Subcutaneous adipose tissue (tissue), 3 donors: ENCODE measurements around a stretch of chr7.

DNA sequence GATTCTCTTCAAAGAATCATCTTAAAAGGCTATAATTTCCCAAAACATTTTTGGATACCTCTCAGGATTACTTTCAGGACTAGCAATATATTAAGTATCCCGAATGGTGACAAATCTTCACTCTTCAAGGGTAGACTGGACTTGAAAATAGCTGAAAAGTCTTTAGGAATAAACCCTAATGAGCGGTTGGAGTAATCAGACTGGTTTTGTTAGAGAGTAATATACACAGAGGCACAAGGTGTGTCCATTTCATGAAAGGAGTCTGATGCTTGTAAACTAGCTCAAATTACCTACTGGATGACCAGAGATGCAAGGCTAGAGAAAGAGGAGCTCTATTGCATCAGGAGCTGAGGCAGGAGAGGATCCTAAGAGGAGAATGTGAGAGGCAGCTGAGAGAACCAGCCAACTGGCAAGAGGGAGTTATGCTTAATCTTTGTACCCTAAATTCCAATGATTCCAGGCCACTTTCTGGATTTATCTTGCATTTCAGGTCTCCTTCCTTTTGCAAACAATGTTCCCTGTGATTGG, 57.7 kb upstream of the PTPN12 start:
- PRO-cap = no peak
- RAMPAGE, long total RNA, 3 experiments = no peak in any of the 3 experiments

GRCh38 chr7:77653592-77654125, 42.6 kb upstream of the RSBN1L start:
- PRO-cap = no peak
- RAMPAGE, long total RNA, 3 experiments = no peak in any of the 3 experiments

- PRO-cap = no peak
- RAMPAGE, long total RNA, 3 experiments = no peak in any of the 3 experiments
These were observed 11.1 kb upstream of the RSBN1L start for GRCh38 chr7:77684866-77685760.

- PRO-cap = no peak
- RAMPAGE, long total RNA, 3 experiments = no peak in any of the 3 experiments
These were observed 15.0 kb downstream of the RSBN1L start for GRCh38 chr7:77711211-77711680.

GRCh38 chr7:77931888-77932556, 133.8 kb upstream of the TMEM60 start:
- PRO-cap = no peak
- RAMPAGE, long total RNA, 3 experiments = no peak in any of the 3 experiments

DNA sequence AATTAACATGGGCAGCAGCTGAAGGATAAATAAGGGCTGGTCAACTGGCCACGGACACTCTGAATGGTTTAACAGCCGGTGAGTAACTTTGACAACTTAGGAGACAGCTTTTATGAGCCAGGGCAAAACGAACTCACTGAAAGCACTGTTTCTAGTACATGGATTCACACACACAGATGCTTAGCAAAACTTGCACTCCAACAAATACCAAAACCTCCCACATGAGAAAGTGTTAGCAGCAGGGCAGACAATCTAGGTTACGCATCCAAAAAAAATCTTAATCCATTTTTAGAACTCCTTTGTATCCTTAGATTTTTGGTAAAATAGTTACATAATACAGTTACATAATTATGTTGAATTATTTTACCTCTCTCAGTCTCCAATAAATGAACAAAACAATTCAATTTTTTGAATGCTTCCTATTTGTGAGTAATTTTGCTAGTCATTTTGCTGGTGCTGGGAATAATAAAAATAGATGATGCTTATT, 486.8 kb upstream of the TMEM60 start:
- PRO-cap = no peak
- RAMPAGE, long total RNA, 3 experiments = no peak in any of the 3 experiments

GRCh38 chr7:78558650-78559091, 760.4 kb upstream of the TMEM60 start:
- PRO-cap = unidirectional peak, minus-strand start at chr7:78558849
- RAMPAGE, long total RNA, 3 experiments = no peak in any of the 3 experiments

DNA sequence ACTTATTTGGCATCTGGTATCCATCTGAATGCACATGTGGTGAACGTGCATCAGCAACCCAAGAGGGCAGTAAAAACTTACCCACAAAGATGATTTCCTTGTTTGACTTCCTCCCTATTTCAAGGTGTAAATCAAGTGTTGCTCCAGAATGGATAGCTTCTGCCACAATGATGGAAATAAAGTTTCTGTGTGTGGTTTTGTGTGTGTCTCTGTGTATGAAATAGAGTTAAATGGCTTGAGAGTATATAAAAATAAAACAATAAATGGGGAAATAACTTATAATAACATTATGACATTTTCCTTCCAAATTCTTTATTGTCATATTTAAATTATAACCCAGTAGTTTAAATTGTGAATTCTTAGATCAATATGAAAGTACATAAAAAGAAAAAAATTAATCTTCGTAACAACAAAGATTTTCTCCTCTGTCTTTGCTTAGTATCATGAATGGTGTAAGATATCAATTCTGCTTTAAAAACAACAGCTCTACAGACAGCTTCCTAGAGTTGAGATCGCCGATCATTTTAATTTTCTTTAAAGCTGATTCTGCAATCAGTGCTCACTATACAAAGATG, 500.1 kb downstream of the MAGI2 start:
- PRO-cap = no peak
- RAMPAGE, long total RNA, 3 experiments = no peak in any of the 3 experiments

DNA sequence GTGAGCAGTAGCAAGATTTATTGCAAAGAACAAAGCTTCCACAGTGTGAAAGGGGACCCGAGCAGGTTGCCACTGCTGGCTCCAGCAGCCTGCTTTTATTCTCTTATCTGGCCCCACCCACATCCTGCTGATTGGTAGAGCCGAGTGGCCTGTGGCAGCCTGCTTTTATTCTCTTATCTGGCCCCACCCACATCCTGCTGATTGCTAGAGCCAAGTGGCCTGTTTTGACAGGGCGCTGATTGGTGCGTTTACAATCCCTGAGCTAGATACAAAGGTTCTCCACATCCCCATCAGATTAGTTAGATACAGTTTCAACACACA, 157.9 kb upstream of the GNAI1 start:
- PRO-cap = no peak
- RAMPAGE, long total RNA, 3 experiments = no peak in any of the 3 experiments

DNA sequence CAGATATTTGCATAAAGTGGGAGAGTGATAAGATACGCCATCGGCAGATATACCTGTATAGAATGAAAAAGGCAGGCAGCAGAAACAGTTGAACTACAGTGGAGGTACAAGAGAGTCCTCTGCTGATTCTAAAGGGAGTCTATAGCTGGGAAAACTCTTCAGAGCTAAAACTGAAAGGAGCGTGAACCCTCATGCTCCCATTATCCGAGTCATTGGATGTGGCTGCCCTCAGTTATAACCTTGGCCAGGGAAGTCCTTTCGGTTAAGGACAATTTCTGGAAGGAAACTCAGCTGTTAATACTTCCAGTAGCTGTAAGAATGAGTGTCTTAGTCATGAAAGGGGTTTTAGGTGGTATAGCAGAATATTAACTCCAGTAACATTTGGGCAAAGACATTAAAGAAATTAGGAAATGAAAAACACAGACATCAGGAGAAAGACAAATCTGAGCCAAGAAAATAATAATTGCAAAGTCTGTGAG, 14.6 kb upstream of the GNAT3 start:
- PRO-cap = no peak
- RAMPAGE, long total RNA, 3 experiments = no peak in any of the 3 experiments

- PRO-cap = bidirectional peak, plus-strand start at chr7:80643059, minus-strand start at chr7:80643036
- RAMPAGE, long total RNA, 3 experiments = no peak in any of the 3 experiments
These were observed 4.5 kb downstream of the CD36 start for GRCh38 chr7:80642900-80643472.

GRCh38 chr7:81478181-81479321, 291.3 kb downstream of the HGF start:
- PRO-cap = no peak
- RAMPAGE, long total RNA, 3 experiments = no peak in any of the 3 experiments

DNA sequence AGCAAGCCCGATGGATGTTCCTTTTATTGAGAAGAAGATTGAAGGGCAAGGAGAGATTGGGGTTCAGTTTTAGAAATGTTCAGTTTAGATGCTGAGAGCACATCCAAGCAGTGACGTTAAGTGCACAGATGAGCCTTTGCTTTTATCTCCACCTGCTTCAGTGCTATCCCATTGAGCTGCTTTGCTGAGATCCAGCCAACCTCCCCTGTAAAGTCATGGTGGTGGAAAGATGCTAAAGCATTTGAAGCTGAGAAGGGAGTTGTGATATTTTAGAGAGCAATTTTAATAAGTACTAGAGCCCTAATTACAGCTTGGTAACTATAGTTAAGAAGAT, 76.5 kb downstream of the HGF start:
- PRO-cap = unidirectional peak, plus-strand start at position 216 of the sequence
- RAMPAGE, long total RNA, 3 experiments = no peak in any of the 3 experiments

DNA sequence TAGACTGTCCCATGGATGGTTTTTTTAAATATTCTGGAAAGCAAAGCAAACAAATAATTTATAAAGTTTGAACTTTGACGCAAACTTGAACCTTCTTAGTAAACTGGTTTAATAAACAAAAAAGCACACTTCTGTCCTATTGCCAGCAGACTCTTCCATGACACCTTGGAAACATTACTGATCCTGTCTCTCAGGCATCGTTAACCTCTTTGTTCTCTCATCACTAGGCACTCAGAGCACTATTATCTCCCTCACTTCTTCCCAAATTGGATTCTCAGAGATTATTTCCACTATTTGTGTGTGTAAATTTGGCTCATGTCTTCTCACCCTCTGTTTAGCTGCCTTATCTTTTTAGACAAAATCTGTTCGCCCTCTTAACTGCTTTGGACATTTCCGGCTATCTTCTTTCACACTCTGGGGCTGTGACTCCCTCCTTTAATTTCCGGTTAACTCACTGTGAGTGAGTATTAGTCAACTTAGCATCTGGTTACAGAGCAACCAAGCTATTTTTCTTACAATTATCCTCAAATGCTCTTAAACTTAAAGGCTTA, 177.4 kb upstream of the SEMA3A start:
- PRO-cap = no peak
- RAMPAGE, long total RNA, 3 experiments = no peak in any of the 3 experiments

DNA sequence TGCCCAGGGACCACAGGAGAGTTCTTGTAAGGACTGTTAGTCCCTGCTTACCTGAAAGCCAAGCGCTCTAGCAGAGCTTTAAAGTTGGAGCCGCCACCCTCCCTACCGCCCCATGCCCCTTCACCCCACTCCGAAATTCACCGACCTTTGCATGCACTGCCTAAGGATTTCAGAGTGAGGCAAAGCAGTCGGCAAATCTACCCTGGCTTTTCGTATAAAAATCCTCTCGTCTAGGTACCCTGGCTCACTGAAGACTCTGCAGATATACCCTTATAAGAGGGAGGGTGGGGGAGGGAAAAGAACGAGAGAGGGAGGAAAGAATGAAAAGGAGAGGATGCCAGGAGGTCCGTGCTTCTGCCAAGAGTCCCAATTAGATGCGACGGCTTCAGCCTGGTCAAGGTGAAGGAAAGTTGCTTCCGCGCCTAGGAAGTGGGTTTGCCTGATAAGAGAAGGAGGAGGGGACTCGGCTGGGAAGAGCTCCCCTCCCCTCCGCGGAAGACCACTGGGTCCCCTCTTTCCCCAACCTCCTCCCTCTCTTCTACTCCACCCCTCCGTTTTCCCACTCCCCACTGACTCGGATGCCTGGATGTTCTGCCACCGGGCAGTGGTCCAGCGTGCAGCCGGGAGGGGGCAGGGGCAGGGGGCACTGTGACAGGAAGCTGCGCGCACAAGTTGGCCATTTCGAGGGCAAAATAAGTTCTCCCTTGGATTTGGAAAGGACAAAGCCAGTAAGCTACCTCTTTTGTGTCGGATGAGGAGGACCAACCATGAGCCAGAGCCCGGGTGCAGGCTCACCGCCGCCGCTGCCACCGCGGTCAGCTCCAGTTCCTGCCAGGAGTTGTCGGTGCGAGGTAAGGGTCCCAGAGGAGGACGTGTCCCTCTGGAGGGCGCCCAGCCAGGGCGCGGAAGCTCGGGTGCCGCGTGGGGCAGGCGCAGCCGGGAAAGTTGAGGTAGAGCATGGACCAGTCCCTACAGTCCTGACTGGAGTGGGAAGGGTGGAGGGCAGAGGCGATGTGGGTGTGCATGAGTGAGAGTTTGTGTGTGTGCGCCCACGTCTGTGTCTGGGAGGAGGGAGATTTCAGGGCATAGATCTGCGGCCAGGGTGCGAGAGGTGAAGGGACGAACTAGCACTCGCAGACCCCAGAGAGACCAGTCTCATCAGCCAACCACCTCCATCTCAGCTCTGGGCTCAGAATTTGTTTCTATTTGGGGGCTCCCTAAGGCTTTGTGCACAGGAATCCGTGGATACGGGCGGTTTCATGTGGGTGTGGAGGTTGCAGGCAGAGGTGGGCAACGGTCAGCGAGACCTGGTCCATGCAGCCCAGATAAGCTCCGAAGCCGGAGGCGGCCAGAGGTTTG, 792 bp downstream of the GRM3 start:
- PRO-cap = no peak
- RAMPAGE, long total RNA, 3 experiments = no peak in any of the 3 experiments

DNA sequence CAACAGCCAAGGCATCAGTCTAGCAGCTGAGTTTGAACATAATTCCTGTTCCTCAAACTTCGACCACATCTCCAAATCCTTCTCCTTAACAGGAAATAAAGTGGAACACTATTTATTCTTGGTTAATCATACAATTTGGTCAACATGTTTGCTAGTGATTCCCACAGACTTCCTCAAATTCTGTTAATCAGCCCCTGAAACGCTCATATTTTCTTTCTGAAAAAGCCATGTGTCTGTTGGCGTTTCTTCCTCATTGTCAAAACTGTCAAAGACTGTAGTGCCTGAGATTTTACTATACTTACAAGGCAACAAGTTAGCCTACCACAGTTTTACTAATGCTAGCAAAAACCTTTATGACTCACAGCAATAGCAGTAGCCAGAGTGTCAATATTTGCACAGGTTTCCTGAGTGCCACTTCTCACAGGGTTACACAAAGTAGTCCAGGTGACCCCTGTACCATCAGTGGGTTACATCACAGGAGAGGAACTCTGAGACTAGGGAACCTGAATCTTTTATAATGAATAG, 203.0 kb downstream of the GRM3 start:
- PRO-cap = no peak
- RAMPAGE, long total RNA, 3 experiments = no peak in any of the 3 experiments

DNA sequence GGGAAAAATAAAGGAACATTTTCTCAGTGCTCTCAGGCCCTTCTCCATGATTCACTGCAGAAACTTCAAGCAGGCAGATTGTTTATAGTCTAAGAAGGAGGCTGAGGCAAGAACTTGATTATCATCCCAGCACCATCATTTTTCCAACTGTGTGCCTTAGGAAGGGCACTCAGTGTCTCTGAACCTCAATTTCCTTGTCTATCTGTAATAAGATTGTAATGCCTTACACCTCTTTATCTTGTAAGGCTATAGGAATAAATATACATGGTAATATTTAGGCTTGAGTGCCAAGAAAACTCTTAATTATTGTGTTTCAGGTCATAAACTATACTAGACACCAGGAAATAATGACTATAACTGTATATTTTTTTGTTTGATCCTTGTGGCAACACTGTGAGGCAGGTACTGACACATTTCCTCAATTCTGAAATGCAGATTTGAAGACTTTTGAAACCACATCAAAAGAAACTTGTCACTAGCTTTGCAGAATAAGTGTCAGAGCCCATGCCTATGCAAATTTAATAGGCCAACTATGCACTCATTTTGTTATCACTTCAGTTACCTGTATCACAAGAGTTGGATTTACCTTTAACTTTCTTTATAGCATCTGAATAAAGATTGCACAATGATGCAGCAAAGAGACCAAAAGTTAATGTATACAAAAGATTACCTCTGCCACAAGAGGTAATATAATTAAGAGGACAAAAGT, 80.8 kb downstream of the ELAPOR2 start:
- PRO-cap = no peak
- RAMPAGE, long total RNA, 3 experiments = no peak in any of the 3 experiments

GRCh38 chr7:87058456-87059466, 693 bp downstream of the ELAPOR2 start:
- PRO-cap = no peak
- RAMPAGE, long total RNA, 3 experiments = no peak in any of the 3 experiments

- PRO-cap = no peak
- RAMPAGE, long total RNA, 3 experiments = no peak in any of the 3 experiments
These were observed 439 bp upstream of the DMTF1 start for GRCh38 chr7:87151825-87152202.

- PRO-cap = unidirectional peak, minus-strand start at chr7:87153239
- RAMPAGE, long total RNA, 3 experiments = no peak in any of the 3 experiments
These were observed 768 bp downstream of the DMTF1 start for GRCh38 chr7:87153073-87153368.